ENCODE measurements around a stretch of chr6.

DNA sequence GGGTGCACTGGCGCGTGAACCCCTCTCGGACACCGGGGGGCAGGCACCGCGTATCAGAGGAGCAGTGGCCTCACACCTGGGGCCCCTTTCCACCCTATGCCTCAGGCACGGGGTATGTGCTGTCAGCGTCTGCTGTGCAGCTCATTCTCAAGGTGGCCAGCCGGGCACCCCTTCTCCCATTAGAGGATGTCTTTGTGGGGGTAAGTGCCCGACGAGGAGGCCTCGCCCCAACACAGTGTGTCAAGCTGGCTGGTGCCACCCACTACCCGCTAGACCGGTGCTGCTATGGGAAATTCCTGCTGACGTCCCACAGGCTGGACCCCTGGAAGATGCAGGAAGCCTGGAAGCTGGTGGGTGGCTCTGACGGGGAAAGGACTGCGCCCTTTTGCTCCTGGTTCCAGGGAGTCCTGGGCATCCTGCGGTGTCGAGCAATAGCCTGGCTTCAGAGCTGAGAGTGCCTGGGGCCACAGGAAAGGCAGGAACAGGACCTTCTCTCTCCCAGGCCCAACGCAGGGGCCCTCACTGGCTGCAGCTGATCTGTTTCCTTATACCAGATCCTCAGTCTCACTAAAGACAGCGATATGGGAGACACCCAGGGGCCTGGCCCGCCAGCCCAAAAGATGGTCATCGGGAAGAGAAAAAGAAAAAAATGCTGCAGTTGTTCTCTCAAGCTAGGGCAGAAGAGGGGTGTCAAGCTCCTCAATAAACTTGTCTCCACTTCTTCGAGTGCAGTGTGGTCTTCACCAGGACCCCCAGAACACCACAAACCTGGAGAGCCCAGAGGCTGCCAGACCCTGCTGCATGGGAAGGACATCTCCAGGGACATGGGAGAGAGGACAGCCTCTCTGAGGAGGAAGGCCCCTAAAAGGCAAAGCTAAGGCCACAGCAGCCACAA, 1.4 kb downstream of the B3GALT4 start:
- PRO-cap: no peak

DNA sequence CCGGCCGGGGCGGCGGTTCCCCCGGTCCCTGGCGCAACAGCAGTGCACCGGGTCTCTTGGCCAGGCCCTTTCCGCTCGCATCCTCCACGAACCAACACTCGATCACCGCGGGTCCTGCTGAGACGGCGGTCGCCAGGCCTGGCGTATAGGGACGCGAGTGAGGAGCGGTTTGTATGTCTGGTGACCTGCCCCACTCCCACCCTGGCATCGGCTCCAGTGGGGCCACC, 238 bp downstream of the TAPBP start:
- PRO-cap: no peak

- PRO-cap: no peak
These were observed 922 bp downstream of the ZBTB22 start for GRCh38 chr6:33316496-33317147.

DNA sequence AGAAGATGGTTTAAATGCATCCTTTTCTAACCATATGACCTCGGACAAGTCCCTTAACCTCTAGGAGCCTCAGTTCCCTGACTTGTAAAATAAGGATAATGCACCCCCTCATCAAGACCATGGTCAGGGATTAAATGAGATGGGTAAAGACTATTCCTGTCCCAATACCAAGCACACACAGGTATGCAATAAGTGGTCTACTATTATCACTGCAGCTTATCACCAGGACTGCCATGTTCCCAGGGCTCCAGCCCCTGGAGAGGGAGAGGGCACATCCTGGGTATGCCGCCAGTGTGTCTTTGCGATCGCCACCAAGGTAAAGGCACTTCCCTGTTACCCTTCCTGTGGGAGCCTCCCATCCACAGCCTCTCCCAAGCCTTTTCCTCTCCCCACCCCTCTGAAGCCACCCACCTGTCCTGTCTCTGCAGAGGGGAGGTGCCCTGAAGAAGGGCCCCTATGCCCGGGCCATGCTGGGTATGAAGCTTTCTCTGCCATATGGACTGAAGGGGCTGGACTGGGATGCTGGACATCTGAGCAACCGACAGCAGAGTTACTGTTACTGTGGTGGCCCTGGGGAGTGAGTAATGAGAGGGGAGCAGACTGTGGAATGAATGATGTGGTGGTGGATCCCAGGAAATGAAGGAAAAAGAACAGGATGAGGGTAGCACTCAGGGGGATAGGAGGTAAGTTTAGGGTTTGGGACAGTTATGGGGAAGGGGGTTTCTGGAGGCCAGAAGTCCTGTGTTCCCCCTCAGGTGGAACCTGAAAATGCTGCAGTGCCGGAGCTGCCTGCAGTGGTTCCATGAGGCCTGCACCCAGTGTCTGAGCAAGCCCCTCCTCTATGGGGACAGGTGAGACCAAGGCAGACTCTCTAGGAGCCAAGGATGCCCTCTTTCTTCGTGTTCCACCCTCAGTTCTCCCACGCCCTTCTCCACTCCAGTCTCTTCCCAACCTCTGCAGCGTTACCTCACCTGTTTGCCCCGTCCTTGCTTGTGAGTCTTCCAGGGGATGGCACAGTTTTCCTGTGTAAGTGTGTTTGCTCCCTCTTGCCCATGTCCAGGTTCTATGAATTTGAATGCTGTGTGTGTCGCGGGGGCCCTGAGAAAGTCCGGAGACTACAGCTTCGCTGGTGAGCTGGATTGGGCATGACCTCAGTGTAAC, 2.5 kb downstream of the PHF1 start:
- PRO-cap: no peak

DNA sequence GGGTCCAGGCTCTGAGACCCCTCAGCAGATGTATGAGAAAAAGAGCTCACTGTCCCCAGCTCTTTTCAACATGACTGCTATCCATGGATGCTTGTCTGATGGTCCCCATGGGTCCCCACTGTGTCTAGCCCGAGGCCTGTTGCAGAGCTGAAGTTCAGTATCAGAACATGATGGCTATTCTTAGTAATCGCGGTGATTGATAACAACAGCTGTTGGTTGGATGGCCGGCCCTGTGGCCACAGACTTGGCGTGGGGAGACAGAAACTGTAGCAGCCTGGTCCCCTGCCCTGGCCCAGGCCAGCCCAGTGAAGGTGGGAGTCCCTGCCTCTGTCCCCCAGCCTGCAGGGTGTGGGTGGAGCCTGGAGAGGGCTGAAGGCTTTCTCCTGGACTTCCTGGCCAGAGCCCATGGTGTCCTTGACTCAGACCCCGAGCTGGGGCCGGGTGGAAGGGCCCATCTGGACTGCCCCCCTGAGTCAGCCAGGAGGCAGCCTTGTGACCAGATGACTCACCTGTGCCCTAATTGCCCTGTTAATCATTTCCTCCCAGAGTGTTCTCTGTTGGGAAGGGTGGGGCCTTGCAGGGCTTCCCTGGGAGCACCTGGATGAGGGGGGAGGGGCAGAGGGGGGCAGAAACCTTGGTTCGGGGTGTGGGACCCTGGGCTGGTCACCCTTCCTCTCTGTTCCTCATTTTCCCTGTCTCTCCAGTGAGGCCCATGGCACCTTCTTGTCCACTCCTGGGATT, 10.0 kb upstream of the BAK1 start:
- PRO-cap: no peak

DNA sequence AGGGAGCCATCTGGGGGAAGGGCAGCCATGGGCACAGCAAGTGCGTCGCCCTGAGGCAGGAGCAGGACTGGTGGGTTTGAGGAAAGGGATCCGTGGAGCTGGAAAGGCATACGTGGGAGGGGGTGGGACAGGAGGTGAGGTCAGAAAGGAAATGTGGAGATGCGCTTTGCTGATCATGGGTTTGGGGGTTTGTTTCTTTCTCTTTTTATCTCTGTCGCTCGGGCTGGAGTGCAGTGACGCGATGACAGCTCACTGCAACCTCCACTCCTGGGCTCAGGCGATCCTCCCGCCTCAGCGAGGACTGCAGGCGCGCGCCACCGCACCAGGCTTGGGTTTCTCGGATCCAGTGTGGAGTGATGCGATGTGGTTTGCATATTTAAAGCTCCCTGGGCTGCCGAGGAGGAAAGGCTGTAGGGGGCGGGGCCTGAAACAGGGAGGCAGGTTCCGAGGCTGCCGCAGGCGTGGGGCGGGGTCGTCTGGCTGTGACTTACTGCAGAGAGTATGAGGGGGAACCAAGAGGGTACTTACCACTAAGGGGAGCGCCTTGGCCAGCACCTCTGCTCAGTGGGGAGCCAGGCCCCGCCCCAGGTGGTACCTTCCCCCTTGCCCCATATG, 12.5 kb upstream of the BAK1 start:
- PRO-cap: bidirectional peak, plus-strand start at position 462 of the sequence, minus-strand start at position 350 of the sequence

DNA sequence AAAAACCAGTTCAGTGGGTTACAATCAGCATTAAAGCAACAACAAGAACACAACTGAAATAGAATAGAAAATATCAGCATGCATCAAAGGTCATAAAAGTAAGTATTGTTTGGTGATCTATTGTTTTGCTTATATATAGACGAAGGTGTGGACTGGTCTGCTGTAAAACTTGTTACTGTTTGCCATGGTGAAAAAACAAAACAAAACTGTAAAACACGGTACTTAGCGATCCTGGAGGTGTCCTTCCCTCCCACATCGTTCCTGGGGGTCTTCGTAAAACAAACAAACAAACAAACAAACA, 1.3 kb upstream of the ITPR3 start:
- PRO-cap: no peak

DNA sequence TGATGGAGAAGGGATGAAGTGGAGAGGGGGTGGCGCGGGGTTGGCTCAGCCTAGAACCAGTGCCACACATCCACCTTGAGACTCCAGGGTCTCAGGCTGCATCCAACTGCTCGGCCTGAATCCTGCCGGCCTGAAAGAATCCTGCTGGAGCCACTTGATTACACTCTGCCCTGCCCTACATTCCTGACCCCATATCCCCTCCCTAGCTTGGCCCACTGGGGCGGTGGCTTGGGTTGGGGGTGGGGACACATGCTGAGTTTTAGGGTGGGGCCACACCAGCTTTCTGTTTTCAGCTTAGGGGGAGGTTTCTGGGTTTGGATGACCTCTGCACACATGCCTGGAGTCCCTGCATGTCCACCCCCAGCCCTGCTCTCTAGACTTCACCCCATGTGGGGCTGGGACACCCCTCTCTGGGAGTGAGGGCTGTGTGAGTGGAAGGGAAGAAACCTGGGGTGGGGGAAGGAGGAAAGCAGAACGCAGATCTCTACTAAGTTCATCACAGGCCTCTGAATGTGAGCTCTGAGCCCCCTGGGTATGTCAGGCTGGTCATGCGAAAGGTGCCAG, 6.8 kb downstream of the ITPR3 start:
- PRO-cap: no peak

- PRO-cap: no peak
These were observed 1.4 kb downstream of the UQCC2 start for GRCh38 chr6:33709981-33710653.

DNA sequence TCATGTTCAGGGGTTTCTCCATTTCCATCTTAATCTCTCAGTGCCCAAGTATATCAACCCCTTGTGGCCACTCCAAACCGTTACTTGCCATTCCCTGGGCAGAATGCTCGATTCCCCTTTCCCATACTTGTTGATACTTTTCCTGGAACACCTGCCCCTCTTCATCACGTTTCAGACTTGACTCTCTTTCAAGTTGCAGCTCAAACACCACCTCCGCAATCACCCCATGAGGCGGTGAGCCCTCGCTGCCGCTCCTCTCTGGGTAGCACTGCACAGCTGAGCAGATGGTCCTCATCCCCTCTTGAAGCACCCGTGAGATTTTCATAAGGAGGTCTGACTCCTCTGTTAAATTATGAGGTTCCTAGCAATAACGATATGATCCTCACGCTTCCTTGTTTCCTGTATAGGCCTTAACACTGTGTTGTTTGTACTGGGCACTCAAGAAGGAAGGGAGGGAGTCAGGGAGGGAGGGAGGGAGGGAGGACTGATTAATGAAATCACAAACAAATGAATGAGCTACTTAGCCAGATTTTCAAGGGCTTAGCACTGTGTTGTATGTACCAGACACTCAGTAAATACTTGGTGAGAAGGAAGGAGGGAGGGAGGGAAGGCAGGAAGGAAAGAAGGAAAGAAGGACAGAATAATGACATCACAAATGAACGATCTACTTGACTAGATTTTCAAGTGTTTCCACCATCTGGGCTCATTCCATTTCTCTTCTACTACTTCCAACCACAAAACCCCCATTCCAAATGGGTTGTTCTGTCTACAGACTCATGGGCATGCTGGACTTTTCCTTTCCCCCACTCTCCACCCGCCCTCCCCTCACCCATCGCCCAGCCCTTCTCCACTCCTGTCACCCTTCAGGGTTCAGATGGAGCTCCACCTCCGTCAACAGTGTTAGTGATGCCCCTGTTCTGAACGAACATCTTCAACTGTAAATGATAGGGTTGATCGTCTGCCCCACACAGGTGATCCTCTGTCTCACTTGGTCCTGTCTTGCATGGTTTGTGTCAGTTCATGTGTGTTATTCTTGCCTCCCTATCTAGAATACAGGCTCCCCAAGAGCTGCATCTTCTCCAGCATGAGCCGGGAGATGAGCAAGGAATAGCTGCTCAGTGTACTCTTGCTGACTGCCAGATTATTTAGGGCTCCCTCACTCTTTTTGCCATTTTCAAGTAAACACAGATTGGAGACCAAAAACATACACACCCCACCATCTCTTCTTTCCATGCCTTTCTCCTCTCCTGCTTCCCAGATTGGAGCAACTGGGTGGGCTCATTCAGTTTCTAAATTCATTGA, 8.3 kb upstream of the UQCC2 start:
- PRO-cap: no peak

- PRO-cap: no peak
These were observed 12.5 kb downstream of the IP6K3 start for GRCh38 chr6:33734210-33734520.

- PRO-cap: no peak
These were observed 9.3 kb downstream of the IP6K3 start for GRCh38 chr6:33737125-33738007.

GRCh38 chr6:33745462-33745999, 1.2 kb downstream of the IP6K3 start:
- PRO-cap: no peak

GRCh38 chr6:33750174-33750690, 3.5 kb upstream of the IP6K3 start:
- PRO-cap: no peak

GRCh38 chr6:33789334-33789624, 349 bp upstream of the LEMD2 start:
- PRO-cap: no peak

DNA sequence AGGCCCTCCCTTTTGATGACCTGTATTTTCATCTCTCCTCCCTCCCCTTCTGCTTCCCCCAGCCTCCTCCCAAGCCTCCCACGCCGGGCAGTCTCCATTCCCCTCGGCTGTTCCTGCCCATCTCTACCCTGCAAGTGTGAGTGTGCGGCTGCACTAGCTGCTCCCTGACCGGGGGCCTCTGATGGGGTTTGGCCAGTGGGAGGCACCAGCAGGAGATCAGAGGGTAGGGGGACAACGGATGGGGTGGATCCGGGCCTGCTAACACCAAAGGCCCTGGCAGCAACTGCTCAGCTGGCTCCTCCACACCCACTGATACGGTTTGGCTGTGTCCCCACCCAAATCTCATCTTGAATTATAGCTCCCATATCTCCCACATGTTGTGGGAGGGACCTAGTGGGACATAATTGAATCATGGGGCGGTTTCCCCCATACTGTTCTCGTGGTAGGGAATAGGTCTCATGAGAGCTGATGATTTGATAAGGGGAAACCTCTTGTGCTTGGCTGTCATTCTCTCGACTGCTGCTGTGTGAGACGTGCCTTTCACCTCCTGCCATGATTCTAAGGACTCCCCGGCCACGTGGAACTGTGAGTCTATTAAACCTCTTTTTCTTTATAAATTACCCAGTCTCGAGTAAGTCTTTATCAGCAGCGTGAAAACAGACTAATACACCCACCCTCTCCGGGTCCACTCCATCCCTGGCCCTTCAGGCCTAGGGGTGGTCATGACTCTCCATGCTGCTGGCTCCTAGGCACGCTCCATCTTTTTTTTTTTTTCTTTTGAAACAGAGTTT, 39.9 kb upstream of the MLN start:
- PRO-cap: no peak

- PRO-cap: no peak
These were observed 89.0 kb upstream of the MLN start for GRCh38 chr6:33892477-33893511.

- PRO-cap: no peak
These were observed 129.4 kb downstream of the GRM4 start for GRCh38 chr6:34016414-34016865.

- PRO-cap: bidirectional peak, plus-strand start at chr6:34202668, minus-strand start at chr6:34202437
These were observed 34.3 kb upstream of the HMGA1 start for GRCh38 chr6:34202323-34202731.

DNA sequence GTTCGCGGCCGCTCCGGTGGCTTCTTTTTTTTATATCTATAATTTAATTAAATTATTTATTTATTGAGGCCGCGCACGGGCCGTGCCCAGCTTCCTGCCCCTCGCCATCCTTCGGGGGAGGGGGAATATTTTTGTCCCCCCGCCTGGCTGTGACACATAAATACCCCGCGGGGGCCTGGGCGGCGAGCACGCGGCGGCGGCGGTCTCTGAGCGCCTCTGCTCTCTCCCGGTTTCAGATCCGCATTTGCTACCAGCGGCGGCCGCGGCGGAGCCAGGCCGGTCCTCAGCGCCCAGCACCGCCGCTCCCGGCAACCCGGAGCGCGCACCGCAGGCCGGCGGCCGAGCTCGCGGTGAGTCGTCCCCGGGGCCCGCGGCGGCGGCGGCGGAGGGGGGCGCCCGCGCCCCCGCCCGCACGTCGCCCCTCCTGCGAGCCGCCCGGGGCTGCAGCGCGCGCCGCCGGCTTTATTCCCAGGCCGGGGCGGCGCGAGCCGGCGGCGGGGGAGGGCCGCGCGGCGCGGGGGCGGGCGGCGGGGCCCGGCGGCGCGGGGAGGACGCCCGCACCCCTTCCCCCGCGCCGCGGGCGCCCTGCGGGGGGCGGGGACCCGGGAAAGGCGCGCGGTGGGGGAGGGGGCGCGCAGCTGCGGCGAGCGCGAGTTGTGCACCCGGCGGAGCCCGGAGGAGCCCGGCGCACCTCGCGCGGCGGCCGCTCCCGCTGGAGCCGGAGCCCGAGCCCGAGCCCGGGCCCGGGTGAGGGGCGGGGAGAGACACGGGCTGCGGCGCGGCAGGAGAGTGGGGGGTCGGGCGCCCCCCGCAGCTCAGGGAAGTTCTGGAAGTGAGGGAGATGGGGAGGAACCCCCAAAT, 525 bp downstream of the HMGA1 start:
- PRO-cap: unidirectional peak, plus-strand start at position 189 of the sequence; bidirectional peak, plus-strand start at position 652 of the sequence, minus-strand start at position 437 of the sequence

Data from WTC11 (cell line).